Measurements from ENCODE around the genes ATRAID, DNAJC5G, TRIM54, UCN and CCDC121.

DNA sequence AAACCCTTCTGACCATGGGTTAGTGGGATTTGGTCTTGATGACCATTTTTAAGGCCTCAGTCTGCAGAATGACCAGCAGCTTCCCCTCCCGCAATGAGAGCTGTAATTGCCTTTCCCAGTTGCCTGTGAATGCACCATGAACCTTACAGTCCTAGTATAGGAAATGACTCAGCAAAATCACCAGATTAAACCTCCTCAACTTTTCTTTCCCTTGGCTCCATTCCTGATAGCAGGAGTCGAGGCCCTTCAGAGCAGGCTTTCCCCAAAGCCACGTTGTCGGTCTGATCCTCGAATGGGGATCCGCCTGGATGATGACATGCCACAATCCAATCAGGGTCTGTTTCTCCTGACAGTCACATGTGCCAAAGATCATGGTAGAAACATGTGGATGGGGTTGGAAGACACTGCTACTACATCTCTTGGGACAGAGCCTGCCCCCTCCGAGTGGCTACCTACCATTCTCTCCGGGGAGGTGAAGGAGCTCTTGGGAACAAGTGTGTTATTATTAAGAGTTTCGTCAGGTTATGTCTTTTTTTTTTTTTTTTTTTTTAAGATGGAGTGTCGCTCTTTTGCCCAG is 16.8 kb upstream of the TMEM214 start:
- PRO-cap, result no peak
- RAMPAGE, long total RNA, 2 experiments, result no peak in any of the 2 experiments

DNA sequence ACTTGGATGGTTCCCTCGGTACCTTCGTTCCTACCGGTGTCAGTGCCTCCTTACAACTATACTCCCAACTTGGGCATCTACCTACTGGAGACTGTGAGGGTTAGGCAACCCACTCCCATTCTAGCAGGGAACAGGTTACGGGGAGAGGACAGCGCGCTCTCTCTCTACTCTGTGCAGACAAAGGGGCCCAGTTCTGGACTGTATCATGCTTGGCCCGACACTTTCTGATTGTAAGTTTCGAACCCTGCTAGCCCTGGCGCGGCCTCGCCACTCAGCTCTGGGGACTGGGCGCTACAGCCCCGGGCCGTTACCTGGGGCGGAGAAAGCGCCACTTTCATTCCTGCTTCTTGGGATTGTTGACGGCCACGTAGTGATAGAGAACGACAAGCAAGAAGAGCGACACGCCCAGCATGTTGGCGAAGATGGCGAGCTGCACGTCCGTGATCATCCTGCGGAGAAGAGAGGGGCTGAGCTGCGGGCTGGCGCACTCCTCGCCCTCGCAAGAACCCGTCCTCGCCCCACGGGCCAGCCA is 373 bp downstream of the OST4 start:
- PRO-cap, result no peak
- RAMPAGE, long total RNA, 2 experiments, result no peak in any of the 2 experiments

DNA sequence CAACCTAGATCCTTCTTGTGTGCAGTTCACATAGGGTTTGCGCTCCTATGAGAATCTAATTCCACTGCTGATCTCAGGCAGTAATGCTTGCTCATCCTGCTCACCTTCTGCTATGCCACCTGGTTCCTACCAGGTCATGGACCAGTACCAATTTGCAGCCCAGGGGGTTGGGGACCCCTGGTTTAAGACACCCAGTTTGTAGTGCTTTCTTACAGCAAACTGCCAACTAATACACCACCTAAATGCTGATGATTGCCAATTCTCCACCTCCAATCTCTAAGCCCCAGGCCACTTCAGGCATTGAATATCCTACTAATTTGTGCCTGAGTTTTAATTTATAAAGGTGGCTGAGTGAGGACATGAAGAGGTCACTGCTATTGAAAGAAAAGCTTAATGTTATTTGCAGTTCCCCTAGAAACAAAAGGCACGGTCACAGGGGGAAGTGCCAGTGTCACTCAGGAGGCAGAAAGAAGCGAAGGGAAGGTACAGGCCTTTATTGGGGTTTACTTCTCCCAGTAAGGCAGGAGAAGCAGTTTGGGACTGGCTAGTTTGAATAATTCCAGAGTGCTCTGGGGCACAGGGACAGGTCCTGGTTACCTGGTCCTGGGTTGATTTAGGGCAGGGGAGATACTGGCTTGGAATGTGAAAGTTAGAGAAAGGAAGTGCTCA is 1.8 kb upstream of the ABHD1 start:
- PRO-cap, result no peak
- RAMPAGE, long total RNA, 2 experiments, result no peak in any of the 2 experiments

GRCh38 chr2:27171379-27172055 is 22.7 kb downstream of the TCF23 start:
- PRO-cap, result no peak
- RAMPAGE, long total RNA, 2 experiments, result no peak in any of the 2 experiments

- PRO-cap, result unidirectional peak, plus-strand start at chr2:27211848; bidirectional peak, plus-strand start at chr2:27212018, minus-strand start at chr2:27211946
- RAMPAGE, long total RNA, 2 experiments, result start-site peak on the minus strand in 2 of 2 experiments, at chr2:27211785-27211991 at its widest, 14 to 38 reads per replicate
Measured at GRCh38 chr2:27211002-27212163, at the start of gene ATRAID. Gene ATRAID, plus strand, starts transcription at chr2:27212041.

DNA sequence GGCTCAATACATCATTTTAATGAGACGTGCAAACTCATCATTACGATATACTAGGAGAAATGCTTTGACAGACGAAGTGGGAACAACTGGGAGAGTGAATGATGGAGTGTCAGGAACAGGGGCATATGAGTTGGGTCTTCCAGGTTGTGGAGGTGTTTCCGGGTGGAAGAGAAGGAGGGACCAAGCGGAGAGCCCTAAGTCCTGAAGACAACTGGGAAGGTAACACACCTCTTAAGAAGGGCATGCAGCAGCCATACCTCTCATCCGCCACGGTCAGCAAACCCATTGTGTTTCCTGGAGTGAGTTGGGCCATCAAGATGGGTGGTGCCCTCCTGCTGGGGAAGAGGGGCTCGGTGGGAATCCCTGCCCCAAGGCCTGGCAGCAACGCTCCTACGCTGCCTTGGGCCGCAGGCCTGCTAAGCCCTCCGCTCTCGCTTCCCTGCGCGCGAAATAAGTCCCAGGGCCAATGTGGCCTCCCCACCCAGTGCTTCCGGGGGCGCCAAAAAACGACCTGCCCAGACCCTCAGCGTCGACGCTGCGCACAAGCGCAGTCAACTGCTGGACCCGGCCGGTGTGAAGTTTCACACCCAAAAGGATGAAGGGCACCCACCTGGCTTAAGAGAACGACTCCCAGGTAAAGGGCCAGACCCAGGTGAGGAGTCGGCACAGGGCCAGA is at the start of gene DNAJC5G:
Gene DNAJC5G, plus strand, starts transcription at position 514 of the 676 bp plus-strand sequence.
- PRO-cap, result no peak
- RAMPAGE, long total RNA, 2 experiments, result no peak in any of the 2 experiments

GRCh38 chr2:27281816-27282731 is at the start of gene TRIM54:
Gene TRIM54, plus strand, starts transcription at chr2:27282429.
- PRO-cap, result bidirectional peak, plus-strand start at chr2:27282128, minus-strand start at chr2:27282056; bidirectional peak, plus-strand start at chr2:27282403, minus-strand start at chr2:27282237
- RAMPAGE, long total RNA, 2 experiments, result start-site peak on the plus strand in 2 of 2 experiments, at chr2:27282391-27282469 at its widest, 231 to 484 reads per replicate

DNA sequence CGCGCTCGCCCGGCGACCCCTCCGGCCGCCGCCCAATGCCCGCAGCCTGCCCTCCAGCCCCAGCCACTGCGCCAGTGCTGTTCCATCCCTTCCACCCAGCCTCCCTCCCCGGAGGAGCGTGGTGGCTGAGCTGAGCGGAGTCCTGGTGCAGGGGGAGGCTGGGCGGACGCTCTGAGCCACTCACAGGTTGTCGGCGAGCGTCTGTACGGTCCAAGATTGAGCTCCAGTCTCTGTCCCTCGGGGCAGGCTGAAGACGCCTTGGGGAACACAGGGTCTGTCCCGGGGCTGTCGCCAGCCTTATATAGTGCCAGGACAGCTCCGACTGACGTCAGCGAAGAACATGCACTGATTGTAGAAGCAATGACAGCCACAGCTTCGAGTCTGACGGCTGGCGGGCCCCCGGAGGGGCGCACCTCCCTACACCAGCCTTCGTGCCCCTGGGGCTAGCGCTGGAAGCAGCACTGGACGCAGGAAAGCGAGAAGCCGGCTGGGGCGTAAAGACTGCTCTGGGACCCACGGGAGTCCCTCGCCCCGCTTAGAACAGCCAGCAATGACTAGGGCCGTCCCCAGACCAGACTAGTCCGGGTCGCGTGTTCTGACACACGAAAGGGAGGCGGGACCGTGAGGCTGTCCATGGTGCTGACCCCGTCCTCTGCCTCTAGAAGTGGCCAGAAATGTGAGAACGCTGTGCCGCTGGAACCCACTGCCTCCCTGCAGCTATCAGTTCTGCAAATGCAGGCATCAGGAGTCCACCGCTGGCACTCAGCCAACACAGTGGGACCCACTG is at the start of gene UCN:
Gene UCN, minus strand, starts transcription at position 470 of the 787 bp plus-strand sequence.
- PRO-cap, result no peak
- RAMPAGE, long total RNA, 2 experiments, result no peak in any of the 2 experiments

DNA sequence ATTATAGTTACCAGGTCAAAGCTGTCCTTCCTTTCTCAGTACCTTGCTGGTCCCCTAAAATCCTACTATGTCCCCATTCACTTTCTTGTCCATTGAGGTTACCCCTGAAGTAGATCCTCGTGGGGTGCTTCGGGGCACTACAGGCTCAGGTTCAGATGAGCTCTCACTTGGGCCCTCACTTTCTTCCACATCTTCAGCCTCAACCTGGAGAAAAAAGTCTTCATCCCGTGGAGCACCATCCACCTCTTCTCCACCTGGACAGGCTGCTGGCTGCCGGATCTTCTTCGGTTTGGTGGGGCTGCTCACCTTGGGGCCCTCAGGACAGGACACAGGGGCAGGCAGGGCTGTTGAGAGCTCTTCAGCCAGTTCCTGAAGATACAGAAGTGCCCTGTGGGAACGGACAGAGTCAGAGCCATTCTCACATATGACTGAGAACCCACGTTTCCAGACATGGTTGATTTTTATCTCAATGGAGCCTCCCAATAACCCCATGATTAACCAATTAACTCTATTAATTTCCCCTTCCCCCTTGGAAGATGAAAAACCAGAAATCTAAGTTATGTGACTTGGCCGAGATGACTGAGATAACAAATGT is 14.6 kb downstream of the GTF3C2 start:
- PRO-cap, result no peak
- RAMPAGE, long total RNA, 2 experiments, result no peak in any of the 2 experiments

DNA sequence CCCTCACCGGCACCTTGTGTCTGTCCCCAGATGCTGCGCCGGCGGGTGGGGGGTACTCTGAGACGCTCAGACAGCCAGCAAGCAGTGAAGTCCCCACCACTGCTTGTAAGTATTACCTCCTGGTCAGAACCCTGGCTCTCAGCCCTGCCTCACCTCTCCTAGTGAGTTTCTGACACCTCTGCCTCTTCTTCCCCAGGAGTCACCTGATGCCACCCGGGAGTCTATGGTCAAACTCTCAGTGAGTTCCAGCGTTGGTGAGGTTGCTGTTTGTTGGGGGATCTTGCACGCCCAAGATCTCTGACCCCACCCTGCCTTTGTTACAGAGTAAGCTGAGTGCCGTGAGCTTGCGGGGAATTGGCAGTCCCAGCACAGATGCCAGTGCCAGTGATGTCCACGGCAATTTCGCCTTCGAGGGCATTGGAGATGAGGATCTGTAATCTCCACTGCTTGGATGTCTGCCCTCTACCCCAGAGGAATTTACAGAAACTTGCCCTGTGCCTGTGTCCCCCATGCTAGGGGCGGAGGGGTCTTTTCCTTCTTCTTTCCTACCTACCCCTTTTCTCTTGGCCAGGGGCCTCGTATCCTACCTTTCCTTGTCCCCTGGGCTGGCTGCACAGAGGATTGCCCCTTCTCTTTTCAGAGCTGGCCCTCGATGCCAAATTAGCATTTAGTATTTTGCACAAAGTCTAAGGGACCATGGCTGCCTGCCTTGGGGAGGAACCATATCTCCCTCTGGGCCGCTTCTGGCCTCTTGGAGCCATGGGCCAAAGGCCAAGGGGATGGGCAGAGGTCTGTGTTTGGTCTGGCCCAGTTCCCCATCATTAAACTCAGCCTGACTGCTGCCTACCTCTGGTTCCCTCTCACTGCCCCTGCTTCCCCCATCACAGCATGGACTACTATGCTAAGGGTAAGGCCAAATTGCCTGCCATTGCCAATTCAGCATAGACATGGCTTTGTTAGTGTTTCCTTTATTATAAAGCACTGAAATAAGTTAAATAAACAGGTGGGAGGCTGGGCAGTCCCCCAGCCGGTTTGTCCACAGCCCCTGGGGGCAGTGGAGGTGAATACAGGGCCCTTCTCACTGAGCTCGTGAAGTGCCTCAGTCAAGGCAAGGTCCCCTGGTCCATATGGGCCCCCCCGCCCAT is 3.9 kb downstream of the ZNF513 start:
- PRO-cap, result no peak
- RAMPAGE, long total RNA, 2 experiments, result no peak in any of the 2 experiments

DNA sequence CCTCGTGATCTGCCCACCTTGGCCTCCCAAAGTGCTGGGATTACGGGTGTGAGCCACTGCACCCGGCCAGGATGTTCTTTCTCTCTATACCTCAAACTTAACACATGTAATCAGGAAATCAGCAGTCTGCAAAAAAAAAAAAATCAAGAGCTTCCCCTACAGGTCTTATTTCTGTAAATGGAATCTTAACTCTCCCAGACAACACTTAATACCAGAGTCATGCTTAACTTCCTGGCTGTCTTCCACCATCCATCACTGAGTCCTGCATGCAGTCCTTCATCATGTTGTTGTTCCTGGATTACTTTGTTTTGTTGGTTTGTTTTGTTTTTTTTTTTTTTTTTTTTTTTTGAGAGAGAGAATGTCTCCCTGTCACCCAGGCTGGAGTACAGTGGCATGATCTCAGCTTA is 11.4 kb upstream of the ZNF513 start:
- PRO-cap, result no peak
- RAMPAGE, long total RNA, 2 experiments, result no peak in any of the 2 experiments

- PRO-cap, result bidirectional peak, plus-strand start at chr2:27629030, minus-strand start at chr2:27628961
- RAMPAGE, long total RNA, 2 experiments, result start-site peak on the plus strand in 1 of 2 experiments, at chr2:27629050-27629055 at its widest, 348 reads per replicate; start-site peak on the minus strand in 1 of 2 experiments, at chr2:27628983-27628995 at its widest, 92 reads per replicate
Measured at GRCh38 chr2:27628328-27629148, at the start of gene CCDC121. Gene CCDC121, minus strand, starts transcription at chr2:27629012.

- PRO-cap, result bidirectional peak, plus-strand start at chr2:27721625, minus-strand start at chr2:27721413
- RAMPAGE, long total RNA, 2 experiments, result no peak in any of the 2 experiments
Measured at GRCh38 chr2:27721467-27721692, 50.1 kb upstream of the MRPL33 start.

- PRO-cap, result no peak
- RAMPAGE, long total RNA, 2 experiments, result no peak in any of the 2 experiments
Measured at GRCh38 chr2:27891438-27892218, 1.1 kb downstream of the BABAM2 start.

DNA sequence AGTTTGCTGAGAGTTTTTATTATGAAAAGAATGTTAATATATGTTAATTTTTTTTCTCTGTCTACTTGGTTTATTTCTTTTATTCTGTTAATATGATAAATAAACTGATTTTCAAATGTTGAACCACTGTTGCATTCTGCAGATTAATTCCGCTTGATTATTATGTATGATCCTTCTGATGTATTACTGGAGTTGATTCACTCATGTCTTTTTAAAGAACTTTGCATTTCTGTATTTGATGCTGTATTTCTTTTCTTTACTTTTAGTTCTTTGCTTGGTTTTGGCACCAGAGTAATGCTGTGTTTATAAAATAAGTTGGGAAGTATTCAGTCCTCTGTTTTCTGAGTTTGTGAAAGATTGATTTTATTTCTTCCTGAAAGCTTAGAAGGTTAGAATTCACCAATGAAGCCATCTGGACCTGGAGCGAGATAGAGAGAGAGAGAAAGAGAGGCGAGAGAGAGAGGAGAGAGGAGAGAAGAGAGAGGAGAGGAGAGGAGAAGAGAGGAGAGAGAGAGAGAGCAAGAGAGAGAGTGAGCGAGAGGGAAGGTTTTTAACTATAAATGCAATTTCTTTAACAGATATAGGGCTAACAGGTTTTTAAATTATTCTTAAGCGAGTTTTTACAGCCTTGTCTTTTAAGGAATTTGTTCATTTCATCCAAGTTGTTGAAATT is 55.8 kb downstream of the BABAM2 start:
- PRO-cap, result no peak
- RAMPAGE, long total RNA, 2 experiments, result no peak in any of the 2 experiments

GRCh38 chr2:28161071-28161412 is 231.6 kb upstream of the FOSL2 start:
- PRO-cap, result no peak
- RAMPAGE, long total RNA, 2 experiments, result no peak in any of the 2 experiments

DNA sequence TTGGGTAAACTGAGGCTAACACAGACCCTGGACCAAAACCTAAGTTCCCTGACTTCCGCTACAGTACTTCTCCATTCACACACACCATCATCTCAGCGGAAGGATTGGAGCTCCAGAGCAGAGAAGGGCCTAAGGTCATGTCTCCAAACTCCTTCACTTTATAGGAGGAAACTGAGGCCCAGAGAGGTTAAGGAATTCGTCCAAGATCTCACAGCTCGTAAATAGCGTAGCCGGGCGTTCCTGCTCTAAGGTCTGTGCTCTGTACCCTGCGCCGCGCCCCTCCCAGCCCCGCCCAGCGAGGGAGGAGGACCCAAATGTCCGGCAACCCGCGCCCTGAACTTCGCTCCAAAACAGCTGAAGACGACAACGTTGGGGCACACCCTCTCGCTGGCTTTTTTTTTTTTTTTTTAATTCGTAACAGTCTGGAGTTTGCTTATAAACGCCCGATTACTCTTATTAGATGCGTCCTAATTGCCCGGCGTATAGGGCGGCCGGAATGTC is 1.1 kb upstream of the FOSL2 start:
- PRO-cap, result bidirectional peak, plus-strand start at position 343 of the sequence, minus-strand start at position 256 of the sequence
- RAMPAGE, long total RNA, 2 experiments, result start-site peak on the plus strand in 1 of 2 experiments, centred at position 346 of the sequence, 8 reads per replicate

DNA sequence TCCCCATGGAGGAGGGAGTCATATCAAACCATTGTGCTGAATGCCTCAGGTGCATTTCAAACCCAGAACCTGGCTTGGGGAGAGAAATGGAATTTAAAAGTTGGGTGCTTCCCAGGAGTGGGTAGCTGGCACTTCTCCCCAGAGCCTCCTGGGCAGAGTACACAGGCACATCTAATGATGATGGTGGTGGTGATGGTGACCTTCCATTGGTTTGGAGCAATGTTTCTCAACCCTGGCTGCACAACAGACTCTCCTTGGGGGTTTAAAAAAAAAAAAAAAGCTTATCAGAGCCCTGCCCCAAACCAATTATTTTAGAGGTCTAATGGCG is 8.3 kb downstream of the FOSL2 start:
- PRO-cap, result no peak
- RAMPAGE, long total RNA, 2 experiments, result no peak in any of the 2 experiments

DNA sequence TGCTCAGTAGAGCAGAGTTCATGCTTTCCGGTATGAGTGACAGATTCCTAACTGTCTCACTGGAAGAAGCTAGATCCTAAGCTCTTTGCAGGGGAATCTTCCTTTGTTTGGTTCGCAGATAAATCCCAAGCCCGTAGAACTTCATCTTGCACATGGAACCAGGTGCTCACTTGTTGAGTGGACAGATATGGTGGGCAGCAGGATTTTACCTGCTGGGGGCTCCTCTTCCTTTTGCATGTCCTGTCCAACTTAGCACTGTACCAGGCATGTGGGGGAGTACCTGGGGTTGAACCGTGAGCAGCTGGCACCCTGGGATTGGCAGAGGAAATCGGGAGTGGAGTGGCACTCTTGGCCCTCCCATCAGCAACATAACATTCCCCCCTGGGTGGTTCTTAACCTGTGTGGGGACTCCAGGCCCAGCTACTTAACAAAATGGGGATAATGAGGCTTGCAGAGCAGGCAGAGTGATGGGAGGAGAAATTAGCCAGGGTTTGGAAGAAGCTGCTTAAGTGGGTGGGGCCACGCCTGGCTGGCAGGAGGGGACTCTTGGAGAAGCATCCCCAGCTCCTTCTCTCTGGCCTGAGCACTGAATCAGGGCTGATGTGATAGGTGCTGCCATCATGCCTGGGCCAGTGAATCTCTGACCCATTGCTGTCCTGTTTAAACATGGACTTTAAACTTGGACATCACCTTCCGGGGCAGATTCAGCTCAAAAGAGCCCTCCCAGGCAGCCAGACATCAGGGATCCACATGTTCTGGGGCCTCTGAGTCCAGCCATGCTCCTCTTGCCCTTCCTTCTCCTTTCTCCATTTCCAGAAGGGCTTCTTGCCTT is 15.4 kb downstream of the FOSL2 start:
- PRO-cap, result no peak
- RAMPAGE, long total RNA, 2 experiments, result no peak in any of the 2 experiments

DNA sequence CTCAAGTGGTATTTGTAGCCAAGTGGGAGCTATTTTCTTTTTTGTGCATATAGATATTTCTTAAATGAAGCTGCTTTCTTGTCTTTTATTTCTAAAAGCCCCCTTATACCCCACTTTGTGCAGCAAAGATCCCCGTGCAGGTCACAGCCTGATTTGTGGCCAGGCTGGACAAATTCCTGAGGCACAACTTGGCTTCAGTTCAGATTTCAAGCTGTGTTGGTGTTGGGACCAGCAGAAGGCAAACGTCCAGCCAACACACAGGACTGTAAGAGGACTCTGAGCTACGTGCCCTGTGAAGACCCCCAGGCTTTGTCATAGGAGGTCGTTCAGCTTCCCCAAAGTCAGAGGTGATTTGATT is 21.9 kb downstream of the FOSL2 start:
- PRO-cap, result no peak
- RAMPAGE, long total RNA, 2 experiments, result no peak in any of the 2 experiments